ENCODE results near the genes H4C7 and H2AC12.

DNA sequence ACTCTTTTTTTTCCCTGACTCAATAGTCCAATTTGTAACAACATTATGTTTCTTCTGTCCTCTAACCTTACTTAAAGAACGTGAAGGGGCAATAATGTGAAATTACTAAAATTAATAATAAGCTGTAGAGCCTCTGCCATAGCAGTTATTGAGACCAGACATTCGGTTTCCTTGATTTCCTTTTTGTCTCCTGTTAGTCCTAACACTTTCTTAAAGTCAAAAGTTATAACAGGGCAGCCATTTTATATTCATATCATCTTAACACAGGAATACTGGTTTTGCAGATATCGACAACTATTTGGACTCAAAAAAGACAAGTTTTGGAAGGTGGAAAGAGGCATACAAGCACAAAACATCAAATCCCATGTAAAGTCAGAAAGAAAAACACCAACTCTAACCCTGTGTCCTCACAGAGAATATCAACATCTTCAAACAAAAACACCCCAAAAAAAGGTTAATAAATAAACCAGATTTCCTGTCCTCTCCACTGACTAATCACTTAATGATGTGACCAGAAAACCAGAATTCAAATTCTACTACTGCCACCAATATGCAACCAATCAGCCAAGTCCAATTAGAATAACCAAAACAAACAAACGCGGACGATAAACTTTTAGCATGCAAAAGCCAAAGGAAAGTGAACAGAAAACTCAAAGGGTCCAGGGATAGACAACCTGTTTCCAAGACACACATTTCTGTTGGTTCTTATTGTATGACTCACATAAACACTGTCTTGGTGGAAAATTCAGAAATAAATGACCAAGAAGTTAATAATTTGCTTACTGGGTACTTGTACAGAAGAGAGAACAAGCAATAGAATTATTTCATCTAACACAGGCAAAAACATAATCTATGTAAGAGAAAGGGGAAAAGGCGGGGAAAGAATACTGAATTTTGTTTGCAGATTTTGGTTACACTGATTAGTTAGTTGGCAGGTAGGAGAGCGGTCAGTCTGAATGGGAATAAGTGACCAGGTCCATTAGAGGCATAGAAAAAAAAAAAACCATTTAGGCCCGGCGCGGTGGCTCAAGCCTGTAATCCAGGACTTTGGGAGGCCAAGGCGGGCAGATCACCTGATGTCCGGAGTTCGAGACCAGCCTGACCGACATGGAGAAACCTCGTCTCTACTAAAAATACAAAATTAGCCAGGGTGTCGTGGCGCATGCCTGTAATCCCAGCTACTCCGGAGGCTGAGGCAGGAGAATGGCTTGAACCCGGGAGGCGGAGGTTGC is 2.5 kb downstream of the H2BC4 start:
- RRBS, 2 experiments: no CpG with 5 or more reads among the region's 21 CpGs

GRCh38 chr6:26126679-26127492 is 2.9 kb downstream of the H2AC6 start:
- RRBS, 2 experiments: no CpG with 5 or more reads among the region's 4 CpGs

GRCh38 chr6:26156934-26157815 is 747 bp upstream of the H2BC5 start:
- RRBS, 2 experiments: no CpG with 5 or more reads among the region's 34 CpGs

GRCh38 chr6:26157816-26158015 is 206 bp upstream of the H2BC5 start:
- RRBS, 2 experiments: no CpG with 5 or more reads among the region's 6 CpGs

- RRBS, 2 experiments: no CpG with 5 or more reads among the region's 4 CpGs
Observed at GRCh38 chr6:26193891-26194840, 2.9 kb downstream of the H3C4 start.

GRCh38 chr6:26207672-26208051 is 3.3 kb downstream of the H4C5 start:
- RRBS, 2 experiments: no CpG with 5 or more reads among the region's 5 CpGs

DNA sequence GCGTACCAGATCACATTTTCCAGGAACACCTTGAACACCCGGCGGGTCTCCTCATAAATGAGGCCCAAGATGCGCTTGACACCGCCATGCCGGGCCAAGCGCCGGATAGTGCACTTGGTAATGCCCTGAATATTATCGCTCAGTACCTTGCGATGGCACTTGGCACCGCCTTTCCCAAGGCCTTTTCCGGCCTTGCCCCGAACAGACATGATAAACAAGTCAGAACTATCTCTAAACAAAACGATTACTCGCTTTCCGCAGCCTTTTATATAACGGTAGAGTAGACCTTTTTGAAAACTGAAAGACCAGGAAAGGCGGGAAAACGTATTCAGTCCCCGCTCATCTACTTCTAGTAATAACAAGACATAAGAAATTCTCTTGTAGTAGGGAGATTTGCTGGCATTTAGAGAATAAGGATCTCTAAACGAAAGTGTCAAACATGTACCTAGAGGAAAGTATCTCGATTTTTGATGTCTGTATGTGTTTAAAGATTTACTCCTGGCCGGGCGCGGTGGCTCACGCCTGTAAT is at the start of gene H4C7:
Gene H4C7, minus strand, starts transcription at position 228 of the 529 bp plus-strand sequence.
- RRBS, 2 experiments: 95 to 97% methylated on average over 7 of the region's 26 CpGs

DNA sequence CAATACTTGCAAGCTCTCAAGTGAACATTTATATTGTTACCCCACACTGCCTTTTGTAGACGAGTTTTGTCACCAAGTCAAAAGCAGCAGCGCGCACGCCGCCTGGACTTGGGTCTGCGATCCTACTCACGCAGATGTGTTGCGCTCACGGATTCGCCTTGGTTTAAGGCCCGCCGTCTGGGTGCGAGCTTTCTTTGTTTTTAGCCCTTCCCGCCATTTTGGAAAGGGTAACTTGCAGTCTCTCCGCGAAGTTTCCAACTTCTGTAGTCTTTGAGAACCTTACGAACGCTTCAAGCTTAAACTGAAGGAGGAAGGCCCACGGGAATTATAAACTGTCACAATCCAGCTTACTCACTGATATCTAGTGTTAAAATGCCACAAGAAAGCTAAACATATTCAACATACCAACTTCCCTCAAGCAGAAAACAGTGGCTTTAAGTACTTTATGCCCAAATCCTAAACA is 764 bp downstream of the H4C8 start:
- RRBS, 2 experiments: no CpG with 5 or more reads among the region's 19 CpGs

DNA sequence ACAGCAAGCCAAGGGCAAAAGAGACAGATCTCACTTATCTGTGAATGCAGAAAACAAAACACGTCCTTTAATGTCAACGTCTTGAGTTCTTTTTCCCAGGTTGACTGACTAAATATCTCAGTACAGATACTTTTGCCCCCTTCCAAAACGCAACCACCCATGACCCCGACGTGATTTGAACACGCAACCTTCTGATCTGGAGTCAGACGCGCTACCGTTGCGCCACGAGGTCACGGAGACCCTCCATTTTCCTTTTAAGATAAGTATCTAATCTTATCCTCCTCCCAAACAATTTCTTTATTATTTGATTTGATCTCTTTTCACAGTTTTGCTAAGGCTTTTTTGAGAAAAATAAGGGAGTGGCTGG is 33.6 kb upstream of the H4C8 start:
- RRBS, 2 experiments: no CpG with 5 or more reads among the region's 12 CpGs

GRCh38 chr6:26538573-26538972 is 407 bp downstream of the HMGN4 start:
- RRBS, 2 experiments: 1 to 4% methylated on average over 2 of the region's 17 CpGs

- RRBS, 2 experiments: no CpG with 5 or more reads among the region's 13 CpGs
Observed at GRCh38 chr6:26554616-26555117, 16.5 kb downstream of the HMGN4 start.

DNA sequence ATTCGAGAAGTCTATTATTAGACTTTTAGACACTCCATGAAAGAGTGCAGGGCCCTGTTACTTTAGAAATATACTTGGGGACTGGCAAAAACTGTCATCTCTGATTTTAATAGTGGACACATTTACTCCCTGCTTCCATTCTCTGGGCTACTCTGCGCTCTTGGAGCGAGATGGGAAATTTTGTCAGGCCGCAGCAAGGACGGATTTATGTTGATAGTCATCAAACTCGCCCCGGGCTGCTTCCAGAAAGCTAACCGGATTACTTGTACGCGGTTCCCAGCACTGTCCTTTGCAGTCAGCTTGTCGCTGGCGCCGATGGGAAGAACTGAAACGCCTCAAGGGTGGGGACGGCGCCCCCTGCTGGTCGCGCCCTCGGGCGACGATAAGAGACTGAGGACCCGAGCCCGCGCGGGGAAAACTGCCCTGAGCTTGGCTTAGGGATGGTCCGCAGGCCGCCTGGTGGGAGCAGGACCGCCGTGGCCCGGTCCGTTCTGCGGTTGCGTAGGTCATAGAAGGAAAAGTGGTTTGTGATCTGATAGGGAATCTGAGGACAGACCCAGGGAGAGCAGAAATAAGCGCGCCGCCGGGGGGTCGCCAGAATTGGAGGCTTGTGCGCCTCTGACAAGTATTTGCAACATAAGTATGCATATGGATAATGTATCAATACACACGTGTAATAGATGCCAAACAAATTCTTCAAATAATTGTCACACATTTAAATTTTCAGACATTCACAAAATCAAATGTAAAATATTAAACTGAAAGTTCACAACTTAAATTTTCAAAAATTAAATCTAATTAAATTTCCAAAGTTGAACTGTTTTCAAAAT is 946 bp upstream of the ABT1 start:
- RRBS, 2 experiments: 0 to 3% methylated on average over 8 of the region's 40 CpGs

- RRBS, 2 experiments: no CpG with 5 or more reads among the region's 15 CpGs
Observed at GRCh38 chr6:26743039-26743375, 83.5 kb upstream of the ZNF322 start.

DNA sequence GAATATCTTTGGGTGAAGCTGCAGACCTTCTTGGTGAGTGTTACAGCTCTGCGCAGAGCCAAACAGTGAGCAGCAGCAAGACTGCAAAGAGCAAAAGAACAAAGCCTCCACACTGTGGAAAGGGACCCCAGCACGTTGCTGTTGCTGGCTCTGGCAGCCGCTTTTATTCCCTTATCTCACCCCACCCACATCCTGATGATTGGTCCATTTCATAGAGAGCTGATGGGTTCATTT is 176.6 kb downstream of the H2BC11 start:
- RRBS, 2 experiments: no CpG with 5 or more reads among the region's 3 CpGs

- RRBS, 2 experiments: no CpG with 5 or more reads among the region's 5 CpGs
Observed at GRCh38 chr6:27019231-27019630, 113.4 kb downstream of the H2BC11 start.

DNA sequence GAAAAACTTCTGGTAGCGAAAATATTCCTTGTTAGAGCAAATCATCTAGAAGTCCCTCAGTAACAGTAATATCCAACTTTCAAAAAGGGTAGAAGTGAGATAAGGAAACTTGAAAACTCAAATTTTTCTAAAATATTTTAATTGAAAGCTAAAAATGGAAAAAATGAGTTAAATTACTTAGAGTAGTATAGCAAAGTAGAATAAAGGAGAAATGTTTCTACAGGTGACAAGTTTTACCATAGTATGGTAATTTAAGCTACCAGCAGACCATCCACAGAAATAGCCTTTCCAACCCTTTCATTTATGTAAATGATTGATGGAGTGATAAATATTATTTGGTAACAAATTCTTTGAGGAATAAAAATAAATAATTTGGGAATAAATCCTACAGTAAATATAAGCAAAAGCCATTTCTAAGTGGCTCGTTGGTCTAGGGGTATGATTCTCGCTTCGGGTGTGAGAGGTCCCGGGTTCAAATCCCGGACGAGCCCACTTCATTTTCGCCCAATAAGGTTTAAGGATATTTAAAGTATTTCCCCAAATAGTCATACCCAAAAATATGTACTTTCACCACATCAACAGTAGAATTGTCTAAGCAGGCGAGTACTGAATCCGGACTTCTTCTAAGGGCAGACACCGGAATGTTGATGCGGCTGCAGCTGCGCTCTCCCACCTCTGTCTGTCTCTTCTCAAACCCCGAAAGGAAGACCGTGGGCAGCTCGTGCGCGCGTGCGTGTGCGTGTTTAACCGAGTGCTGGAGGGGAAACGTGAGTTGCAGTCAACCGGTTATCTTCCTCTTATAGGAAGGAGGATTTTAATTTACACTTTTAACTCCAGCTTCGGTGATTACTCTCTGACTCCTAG is 41.0 kb downstream of the H2BC11 start:
- RRBS, 2 experiments: 0% methylated on average over 2 of the region's 25 CpGs; no CpG with 5 or more reads in 1 of the 2 experiments

GRCh38 chr6:27096922-27097764 is 35.5 kb downstream of the H2BC11 start:
- RRBS, 2 experiments: 2 to 20% methylated on average over 3 to 7 of the region's 43 CpGs

DNA sequence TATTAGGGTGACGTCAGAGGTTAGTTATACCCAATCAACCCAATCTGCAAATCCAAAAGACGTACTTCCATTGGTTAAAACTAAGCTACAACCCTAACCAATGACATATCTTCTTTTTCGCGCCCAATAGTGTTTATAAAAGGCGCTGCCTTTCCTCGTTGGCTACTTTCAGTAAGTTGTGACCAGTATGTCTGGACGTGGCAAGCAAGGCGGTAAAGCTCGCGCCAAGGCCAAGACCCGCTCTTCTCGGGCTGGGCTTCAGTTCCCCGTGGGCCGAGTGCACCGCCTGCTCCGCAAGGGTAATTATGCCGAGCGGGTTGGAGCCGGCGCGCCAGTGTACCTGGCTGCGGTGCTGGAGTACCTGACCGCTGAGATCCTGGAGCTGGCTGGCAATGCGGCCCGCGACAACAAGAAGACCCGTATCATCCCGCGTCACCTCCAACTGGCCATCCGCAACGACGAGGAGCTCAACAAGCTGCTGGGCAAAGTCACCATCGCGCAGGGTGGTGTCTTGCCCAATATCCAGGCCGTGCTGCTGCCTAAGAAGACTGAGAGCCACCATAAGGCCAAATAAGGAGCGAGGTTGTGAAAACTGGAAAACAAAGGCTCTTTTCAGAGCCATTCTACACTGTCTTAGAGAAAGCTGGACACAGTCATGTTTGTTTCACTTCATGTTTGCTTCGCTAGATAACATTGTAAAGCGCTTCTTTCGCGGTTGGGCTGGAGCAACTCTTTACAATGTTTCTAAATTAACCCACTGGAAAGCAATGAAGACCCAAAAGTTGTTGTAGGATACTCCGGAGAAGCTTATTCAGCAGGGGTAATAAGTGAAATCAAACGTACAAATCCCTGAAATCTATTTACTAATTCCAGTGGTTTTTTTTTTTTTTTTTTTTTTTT is at the start of gene H2AC12:
Gene H2AC12, plus strand, starts transcription at position 165 of the 900 bp plus-strand sequence.
- RRBS, 2 experiments: no CpG with 5 or more reads among the region's 42 CpGs

GRCh38 chr6:27209511-27209987 is 38.0 kb upstream of the PRSS16 start:
- RRBS, 2 experiments: no CpG with 5 or more reads among the region's 9 CpGs

DNA sequence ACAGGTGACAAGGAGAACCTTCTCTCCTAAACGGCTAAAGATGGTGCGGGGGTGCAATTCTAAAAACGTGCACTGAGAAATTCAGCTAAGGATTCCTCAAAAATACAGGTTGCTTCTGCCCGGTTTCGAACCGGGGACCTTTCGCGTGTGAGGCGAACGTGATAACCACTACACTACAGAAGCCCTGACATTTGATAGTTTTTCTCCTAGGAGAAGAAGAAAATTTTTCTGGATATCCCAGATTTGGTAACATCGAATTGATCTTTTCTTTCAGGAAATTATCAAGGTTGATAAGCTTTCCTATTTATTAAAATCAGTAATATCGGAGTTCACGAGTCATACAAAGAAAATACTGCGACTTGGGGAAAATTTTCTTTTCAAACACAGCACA is 31.9 kb downstream of the POM121L2 start:
- RRBS, 2 experiments: no CpG with 5 or more reads among the region's 14 CpGs

All from NT2/D1 (cell line).